ENCODE data around the genes CHAF1A, SEMA6B and DPP9.

DNA sequence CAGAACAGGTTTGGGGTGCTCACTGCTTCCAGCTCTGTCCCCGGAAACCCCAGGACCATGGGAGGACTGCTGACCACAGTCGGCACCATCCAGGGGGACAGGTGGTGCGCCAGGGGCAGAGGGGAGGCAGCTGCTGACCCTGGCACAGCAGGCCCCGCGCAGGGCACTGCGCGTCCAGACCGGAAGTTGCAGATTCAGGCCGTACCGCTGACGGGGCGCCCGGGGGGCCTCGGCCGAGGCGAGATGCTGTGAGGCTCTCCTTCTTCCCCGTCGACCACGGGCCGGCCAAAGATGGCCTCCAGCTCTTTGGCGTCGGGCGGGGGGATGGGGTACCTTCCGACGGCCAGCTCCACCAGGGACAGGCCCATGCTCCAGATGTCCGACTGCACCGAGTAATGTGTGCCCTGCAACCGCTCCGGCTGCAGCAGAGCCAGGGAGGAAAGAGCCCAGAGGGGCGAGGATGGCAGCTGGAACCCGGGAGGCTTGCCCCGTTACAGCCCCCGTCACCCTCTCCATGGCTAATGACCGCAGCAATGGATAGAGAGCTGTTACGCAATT lies 24.8 kb downstream of the MAP2K2 start:
- RRBS: 97% methylated on average over 15 of the region's 35 CpGs

GRCh38 chr19:4102880-4103754 lies 20.8 kb downstream of the MAP2K2 start:
- RRBS: 42% methylated on average over 5 of the region's 33 CpGs

- RRBS: 25% methylated on average over 11 of the region's 21 CpGs
Observed at GRCh38 chr19:4267350-4268048, 11.6 kb upstream of the SHD start.

- RRBS: no CpG with 5 or more reads among the region's 29 CpGs
Observed at GRCh38 chr19:4326595-4327103, 12.0 kb downstream of the STAP2 start.

DNA sequence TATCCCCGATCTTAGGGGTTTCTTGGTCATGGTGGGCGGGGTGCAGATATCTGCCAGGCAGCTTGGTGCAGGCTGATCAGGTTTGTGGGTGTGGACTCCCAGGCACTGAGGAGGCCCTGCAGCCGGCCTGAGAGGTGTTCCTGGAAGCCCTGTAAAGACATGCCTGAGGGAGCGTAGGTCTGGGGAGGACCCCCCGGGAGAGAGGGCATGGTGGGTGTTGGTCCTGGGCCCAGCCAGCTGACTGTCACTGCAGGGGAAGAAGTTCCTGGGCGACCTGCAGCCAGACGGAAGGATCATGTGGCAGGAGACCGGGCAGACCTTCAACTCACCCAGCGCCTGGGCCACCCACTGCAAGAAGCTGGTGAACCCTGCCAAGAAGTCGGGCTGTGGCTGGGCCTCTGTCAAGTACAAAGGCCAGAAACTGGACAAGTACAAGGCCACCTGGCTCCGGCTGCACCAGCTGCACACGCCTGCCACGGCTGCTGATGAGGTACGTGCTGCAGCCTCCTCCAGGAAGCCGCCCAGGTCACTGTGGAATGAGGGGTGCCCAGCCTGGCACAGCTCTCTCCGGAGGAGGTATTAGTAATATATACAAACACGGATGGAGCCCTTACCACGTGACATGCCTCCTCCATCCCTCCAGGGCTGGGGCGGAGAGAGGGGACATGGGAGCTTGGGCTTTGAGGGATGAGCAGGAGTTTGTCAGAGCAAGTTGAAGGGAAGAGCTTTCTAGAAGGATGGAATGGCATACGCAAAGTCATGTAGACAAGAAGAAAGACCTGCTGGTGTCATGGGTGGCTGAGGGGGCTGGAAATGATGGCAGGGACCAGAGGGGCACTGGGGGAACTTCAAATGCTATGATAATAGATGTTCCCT lies 2.4 kb downstream of the MPND start:
- RRBS: 76% methylated on average over 4 of the region's 20 CpGs

DNA sequence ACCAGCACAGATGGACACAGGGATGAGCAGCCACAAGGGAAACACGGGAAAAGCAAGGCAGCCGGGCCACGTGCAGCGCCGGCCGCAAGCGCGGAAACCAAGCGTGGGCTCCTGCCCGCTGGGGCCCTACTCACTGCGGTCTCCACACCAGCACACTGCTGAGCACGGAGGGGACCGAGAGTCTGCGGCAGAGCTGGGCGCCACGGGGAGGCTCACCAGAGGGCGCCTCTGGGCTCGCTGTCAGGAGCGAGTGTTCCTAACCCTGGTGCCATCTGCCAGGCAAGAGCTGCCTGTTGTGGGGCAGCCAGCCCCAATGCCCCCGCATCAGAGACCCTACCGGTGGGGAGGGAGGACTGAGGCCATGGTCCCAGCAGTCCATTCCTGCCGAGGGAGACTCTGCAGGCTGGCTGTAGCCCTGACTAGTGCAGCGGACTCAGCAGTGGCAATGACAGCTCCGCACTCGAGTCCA lies 26.6 kb downstream of the MPND start:
- RRBS: 43% methylated on average over 5 of the region's 25 CpGs

GRCh38 chr19:4402023-4403165 lies at the start of gene CHAF1A:
Gene CHAF1A (plus strand): TSS chr19:4402640.
- RRBS: 5% methylated on average over 16 of the region's 101 CpGs

GRCh38 chr19:4408678-4409903 lies 6.7 kb downstream of the CHAF1A start:
- RRBS: no CpG with 5 or more reads among the region's 35 CpGs

- RRBS: no CpG with 5 or more reads among the region's 21 CpGs
Observed at GRCh38 chr19:4559171-4560029, at the start of gene SEMA6B. Gene SEMA6B (minus strand): TSS chr19:4559684.

- RRBS: no CpG with 5 or more reads among the region's 26 CpGs
Observed at GRCh38 chr19:4648156-4649087, 9.1 kb downstream of the TNFAIP8L1 start.

GRCh38 chr19:4693938-4694923 lies 24.1 kb upstream of the MYDGF start:
- RRBS: 18% methylated on average over 8 of the region's 28 CpGs

GRCh38 chr19:4705232-4706303 lies 18.1 kb downstream of the DPP9 start:
- RRBS: no CpG with 5 or more reads among the region's 26 CpGs

GRCh38 chr19:4715461-4716327 lies 7.9 kb downstream of the DPP9 start:
- RRBS: 90% methylated on average over 8 of the region's 29 CpGs

DNA sequence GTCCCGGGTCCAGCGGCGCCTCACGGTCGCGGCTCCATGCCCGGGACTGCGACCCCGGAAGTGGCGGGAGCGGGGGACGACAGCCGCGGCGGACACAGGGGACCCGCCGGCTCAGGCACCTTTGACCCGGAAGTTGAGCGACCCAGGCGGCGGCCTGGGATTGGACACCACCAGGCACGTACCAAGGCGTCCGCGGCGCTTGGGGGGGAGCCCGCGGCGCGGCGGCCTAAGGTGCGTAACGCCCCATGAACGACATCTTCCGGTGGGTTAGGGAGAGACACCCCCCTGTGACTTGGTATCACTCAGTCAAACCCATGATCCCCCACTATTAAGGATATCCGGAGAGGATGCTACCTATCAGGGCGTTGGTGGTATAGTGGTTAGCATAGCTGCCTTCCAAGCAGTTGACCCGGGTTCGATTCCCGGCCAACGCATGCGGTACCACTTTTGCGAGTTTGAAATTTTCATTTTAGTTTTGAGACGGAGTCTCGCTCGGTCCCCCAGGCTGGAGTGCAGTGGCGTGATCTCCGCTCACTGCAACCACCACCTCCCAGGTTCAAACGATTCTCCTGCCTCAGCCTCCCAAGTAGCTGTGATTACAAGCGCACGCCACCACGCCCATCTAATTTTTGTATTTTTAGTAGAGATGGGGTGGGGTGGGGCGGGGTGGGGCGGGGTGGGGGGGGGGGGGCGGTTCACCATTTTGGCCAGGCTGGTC lies at the start of gene DPP9:
Gene DPP9 (minus strand): TSS at position 135 of the 718 bp plus-strand sequence.
- RRBS: 2% methylated on average over 19 of the region's 55 CpGs

DNA sequence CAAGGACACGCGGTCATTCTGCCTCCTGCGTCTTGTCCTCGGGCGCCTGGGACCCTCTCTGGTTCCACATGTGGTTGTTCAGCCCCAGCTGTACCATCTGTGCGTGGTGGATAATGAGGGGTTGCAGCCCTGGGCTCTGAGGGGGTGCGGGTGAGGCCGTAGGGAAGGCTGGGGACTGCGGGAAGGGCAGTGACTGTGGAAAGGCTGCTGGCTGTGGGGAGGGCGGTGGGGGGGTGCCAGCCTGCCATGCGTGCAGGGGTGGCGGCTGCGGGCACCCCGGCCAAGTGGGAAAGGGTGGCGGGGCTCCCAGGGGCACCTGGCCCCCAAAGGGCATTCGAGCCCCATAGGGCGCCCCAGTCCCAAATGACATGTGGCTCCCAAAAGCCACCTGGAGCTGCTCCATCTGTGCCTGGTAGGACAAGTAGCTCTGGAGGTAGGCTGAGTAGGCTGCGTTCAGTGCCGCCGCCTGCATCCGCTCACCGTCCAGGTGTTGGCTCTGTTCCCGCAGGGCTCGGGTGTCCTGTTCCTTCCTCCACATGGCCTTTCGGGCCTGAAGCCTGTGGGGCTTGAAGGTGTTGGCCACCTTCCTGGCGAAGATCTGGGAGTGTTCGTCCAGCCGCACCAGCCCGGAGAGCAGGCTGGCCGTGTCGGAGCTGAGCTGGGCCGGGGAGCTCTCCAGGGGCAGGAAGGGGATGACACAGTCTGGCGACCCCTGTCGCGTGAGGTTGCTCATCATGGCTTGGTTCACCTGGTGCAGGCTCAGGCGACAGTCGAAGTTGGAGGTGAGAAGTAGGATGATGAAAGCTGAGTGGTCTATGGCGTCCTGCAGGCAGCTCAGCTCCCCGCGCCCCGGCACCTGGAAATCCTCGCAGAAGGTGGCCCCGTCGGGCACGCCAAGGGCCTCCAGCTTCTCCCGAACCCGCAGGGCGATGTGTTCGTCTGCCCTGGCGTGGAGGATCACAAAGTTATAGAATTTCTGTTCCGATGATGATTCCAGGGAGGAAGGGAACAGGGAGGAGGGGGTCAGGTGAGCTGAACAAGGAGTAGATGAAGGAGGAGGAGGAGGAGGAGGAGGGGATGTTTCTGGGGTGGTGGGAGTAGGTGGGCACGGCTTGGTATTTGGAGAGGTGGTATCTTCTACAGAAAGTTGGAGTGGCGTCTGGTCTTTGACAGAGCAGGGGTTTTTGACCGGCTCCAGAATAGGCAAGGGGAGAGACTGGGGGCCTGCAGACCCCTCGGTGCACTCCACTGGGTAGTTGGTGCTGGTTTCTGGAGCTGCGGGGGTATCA lies 14.8 kb downstream of the TICAM1 start:
- RRBS: 80% methylated on average over 2 of the region's 56 CpGs

DNA sequence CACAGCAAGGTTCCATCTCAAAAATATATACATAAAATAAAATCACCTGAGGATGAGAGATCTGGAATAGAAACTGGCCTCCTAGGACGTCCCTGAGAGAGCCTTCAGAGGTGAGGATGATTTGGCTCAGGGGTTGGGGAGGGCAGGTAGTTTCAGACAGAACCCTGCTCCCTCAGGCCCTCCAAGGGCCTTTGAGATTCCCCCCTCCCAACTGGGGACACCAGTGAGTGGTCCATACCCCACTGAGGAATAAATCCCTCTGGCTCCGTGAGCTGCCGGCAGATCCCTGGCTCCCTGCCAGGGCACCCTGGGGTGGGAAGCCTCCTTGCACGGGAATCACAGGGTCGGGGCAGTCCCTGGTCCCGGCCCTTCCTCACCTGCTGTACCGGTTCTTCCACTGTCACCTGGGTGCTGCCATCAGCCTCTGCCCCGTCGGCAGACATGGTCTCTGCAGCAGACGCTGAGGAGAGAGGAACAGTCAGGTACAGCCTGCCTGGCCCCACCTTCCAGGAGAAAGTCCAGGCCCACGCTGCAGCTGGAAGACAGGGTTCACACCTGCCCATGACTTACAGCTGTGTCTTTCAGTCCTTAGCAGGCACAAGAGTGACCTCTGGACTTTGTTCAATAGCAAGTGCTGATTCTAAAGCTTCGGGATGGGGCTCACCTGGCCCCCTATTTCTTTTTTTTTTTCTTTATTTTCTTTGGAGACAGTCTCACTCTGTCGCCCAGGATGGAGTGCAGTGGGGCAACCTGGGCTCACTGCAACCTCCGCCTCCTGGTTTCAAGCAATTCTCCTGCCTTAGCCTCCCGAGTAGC lies 6.3 kb downstream of the PLIN3 start:
- RRBS: 15% methylated on average over 4 of the region's 15 CpGs

DNA sequence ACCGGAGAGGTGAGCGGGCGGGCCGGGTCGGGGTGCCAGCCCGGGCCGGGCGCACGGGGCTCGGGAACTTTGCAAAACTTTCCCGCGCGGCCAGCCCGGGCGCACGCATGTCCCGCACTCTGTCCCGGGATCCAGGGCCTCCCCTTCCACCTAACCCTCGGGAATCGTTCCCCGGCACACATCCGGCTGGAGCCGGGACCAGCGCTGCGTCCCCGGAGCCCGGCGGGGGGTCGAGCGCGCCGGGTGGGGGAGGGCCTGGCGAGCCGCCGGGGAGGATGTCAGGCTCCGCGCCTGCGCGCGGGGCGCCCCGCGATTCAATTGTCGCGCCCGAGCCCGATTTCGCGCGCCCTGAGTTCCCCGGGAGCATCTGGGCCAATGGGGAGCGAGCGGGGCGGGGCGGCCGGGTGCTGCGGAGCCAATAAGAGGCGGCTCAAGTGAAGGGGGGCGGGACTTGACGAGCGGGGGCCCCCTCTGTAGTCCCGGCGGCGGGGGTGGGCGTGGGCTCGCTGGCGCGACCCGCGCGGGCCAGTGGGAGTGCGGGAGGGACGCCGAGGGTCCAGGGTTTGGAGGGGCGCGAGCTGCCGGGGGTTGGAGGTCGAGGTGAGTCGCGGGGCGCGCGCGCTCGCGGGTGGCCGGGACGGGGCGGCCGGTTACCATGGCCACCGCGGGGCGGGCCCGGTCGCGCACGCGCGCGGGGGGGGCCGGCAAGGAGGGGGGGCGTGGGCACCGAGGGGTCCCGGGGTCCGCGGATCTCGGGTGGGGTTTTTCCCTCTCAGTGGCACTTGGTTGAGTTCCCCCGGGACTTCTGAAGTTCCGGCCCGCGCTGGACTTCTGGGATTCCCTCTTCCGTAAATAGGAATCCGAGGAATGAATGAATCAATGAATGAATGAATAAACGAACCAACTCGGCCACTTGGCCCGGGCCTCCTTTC lies 612 bp downstream of the UHRF1 start:
- RRBS: 1% methylated on average over 67 of the region's 116 CpGs

DNA sequence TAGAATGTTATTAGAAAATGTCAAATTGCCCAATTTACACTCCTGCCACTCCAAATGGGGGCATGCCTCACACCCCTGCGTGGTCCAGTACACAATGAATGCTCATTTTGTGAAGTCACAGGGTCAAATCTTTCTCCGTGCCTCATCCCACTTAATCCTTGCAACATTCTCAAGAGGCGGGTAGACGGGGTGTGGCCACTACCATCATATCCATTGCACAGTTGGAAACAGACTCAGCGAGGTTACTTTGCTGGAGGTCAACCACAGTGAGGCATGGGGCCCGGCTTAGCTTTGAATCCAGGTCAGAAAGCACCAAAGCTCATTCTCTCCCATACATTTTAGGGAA lies 925 bp upstream of the KDM4B start:
- RRBS: no CpG with 5 or more reads among the region's 6 CpGs

GRCh38 chr19:4969721-4970627 lies 1.1 kb downstream of the KDM4B start:
- RRBS: 4% methylated on average over 2 of the region's 27 CpGs

DNA sequence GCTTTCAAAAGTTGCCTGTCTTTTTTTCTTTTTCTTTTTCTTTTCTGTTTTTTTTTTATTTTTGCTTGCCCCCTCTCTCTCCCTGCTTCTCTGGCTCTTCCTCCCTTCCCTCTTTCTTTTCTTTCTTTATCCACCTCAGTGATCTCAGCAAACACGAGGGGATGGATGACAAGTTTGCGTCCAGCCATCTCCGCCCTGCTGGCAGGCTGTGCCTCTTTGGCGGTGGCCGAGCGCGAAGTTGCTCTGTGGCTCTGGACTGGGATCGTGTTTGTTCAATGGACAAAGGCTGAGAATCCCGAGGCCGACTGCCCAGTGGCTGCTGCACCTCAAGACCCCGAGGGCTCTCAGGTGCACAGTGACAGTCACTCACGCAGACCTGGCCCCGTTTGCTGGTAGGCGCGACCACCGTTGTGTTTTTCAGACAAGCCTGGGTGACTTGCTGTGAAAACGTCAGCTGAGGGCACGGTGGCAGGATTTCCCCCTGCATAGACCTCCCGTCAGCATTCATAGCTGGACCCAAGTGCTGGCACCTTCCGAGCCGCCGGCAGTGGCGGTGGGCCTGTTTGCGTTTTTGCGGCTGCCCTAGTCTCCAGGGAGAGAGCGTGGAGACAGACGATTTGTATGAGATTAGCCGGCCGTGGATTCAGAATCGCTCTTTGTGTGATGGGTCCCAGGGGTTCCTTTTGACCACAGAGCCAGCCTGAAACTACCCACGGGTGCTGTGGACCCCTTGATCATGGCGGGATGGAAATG lies 8.3 kb downstream of the KDM4B start:
- RRBS: 53% methylated on average over 3 of the region's 32 CpGs

Data from iris pigment epithelial cell (primary cell).